Foreskin keratinocyte (primary cell): ENCODE results near the genes GPBAR1, CNOT9, WNT6 and ZFAND2B.

DNA sequence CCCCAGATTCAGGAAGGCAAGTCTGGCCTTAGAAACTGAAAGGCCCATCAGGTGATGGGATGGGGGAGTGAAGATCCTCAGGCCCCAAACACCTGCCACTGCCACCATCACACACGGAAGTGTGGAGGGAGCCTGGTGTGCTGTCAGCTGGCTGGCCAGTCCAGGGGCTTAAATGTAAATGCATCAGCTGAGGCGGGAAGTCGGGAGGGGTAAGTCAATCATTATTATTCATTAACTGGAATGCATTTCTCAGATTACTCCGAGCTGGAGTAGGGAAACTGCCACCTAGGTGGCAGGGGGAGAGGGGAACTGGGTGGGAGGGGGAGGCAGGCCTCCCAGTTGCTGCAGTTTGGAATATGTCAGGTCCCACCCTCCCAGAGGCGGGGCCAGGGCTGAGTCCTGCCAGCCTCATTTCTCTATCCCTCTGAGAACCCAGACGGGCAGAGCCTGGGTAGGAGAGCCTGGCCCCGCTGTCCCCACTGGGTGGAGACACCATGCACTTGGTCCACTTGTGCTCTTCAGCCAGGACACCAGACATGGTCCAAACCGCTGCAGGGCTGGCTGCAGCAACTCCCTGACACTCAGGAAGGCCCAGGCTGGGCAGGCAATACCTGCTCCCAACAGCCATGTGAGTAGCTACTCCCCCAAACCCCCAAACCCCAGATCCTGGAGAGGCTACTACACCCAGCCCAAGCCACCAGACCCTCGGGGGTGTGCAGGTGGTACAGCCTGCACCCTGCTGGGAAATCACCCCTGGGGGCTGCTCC, at the start of gene GPBAR1:
Gene GPBAR1 (plus strand): TSS at position 427 of the 767 bp plus-strand sequence.
- RAMPAGE, total RNA: no peak

GRCh38 chr2:218269405-218269970, 449 bp downstream of the AAMP start:
- RAMPAGE, total RNA: no peak

GRCh38 chr2:218278173-218278543, 7.8 kb downstream of the PNKD start:
- RAMPAGE, total RNA: no peak

- RAMPAGE, total RNA: no peak
These were observed 8.5 kb upstream of the CTDSP1 start for GRCh38 chr2:218391059-218391663.

GRCh38 chr2:218396797-218397210, 2.9 kb upstream of the CTDSP1 start:
- RAMPAGE, total RNA: no peak

- RAMPAGE, total RNA: start-site peak on the plus strand at chr2:218568825-218568927, 1,010 and 404 reads in 2 replicates
These were observed at the start of gene CNOT9 for GRCh38 chr2:218568399-218569080. Gene CNOT9, plus strand, starts transcription at chr2:218568839.

DNA sequence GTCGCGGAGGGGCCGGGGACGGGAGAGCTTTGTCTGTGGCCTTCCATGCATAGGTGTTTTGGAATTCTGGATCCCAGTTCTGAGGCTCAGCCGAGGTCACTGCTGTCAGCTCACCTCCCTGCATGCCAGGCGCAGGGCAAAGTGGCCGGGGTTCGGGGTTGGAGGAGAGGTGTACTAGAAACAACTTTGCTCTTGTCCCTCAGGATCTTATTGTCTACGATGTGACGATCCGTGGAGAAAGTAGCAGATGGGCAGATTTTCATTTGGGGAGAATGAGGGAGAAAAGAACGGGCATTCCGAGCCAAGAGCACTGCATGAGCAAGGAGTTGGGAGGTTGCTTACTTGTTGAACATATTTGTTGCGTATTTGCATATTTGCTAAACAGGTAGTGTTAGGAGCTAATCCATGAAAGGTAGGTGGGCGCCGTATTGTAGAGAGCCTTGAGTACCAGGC, 377 bp downstream of the BCS1L start:
- RAMPAGE, total RNA: no peak

DNA sequence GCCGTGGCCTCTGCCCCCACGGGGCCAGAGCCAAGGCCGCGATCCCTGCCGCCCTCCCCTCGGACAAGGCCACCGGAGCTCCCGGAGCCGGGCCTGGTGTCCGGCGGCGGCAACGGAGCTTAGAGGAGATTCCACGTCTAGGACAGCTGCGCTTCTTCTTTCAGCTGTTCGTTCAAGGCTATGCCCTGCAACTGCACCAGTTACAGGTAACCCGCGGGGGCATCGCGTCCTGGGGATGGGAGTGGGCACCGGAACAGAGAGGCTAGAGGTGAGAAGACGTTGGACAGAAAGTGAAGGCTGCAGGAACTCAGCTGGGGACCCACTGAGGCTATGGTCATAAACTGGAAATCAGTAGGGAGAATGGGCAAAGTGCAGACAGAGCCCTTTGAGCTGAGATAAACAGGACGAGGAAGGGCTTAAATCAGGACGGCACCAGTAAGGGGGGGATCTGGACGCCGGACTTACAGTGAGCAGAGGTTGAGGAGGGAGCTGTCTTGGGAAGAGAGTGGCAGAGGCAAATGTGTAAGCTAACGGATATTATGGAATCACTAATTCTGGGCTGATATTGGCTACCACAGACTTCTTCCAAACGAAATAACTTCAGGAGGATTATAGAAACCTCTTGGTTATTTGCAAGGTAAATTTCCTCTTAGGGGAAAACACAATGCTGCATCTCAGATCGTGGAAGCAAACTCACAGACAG, 436 bp downstream of the CYP27A1 start:
- RAMPAGE, total RNA: no peak

GRCh38 chr2:218812361-218813200, 30.6 kb downstream of the CYP27A1 start:
- RAMPAGE, total RNA: no peak

DNA sequence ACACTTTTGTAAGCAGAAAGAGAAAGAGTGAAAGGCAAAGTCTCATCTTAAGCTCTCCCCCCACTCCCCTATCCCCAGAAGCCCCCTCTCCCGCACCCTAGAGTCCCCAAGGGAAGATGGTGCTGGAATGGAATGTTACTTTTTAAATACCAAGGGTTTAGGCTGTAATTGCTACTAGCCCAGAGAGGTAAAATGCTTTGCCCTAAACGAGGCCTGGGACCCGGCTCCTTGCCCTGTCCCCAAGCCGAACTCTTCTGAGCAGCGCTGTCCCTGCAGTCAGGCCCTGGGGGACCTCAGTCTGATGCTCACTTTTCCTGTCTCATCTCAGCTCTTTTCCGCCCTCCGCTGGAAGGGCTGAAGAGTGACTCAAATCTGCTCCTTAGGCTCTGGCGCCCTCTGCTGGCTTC, 12.1 kb upstream of the WNT6 start:
- RAMPAGE, total RNA: no peak

DNA sequence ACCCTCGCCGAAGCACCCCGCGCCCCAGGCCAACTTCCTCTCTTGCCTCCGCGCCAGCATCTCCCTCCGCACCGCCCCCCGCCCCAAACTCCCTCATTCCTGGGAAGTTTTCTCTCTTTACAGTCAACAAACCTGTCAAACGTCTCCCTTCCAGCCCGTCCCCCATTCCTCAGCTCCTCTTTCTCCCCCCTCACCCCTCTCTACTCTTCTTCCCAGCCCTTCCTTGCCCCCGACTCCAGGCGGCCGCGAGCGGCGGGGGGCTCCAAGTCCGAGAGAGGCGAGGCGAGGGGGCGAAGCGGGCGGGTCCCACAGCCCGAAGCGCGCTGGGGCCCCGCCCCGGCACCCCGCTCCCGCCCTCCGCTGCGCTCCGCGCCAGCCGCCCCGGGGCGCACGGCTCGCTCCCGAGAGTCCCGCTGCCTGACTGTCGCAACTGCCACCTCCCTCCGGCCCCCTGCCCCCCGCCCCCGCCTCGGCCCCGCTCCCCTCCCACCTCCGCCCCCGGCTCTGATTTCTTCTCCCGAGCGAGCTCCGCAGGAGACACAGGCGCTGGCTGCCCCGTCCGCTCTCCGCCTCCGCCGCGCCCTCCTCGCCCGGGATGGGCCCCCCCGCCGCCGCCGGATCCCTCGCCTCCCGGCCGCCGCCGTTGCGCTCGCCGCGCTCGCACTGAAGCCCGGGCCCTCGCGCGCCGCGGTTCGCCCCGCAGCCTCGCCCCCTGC, at the start of gene WNT6:
Gene WNT6 (plus strand): TSS at position 512 of the 716 bp plus-strand sequence.
- RAMPAGE, total RNA: no peak

GRCh38 chr2:218963851-218964549, 4.5 kb downstream of the CDK5R2 start:
- RAMPAGE, total RNA: no peak

- RAMPAGE, total RNA: start-site peak on the plus strand at chr2:219206793-219206827, 61 and 46 reads in 2 replicates
These were observed at the start of gene ZFAND2B for GRCh38 chr2:219206612-219207600. Gene ZFAND2B, plus strand, starts transcription at chr2:219206782.

GRCh38 chr2:219222125-219222455, 3.3 kb upstream of the ABCB6 start:
- RAMPAGE, total RNA: no peak

- RAMPAGE, total RNA: no peak
These were observed 5.2 kb upstream of the ABCB6 start for GRCh38 chr2:219223876-219224522.

- RAMPAGE, total RNA: no peak
These were observed 3.3 kb downstream of the STK16 start for GRCh38 chr2:219248482-219249063.

- RAMPAGE, total RNA: no peak
These were observed 588 bp downstream of the DNAJB2 start for GRCh38 chr2:219279582-219280326.

DNA sequence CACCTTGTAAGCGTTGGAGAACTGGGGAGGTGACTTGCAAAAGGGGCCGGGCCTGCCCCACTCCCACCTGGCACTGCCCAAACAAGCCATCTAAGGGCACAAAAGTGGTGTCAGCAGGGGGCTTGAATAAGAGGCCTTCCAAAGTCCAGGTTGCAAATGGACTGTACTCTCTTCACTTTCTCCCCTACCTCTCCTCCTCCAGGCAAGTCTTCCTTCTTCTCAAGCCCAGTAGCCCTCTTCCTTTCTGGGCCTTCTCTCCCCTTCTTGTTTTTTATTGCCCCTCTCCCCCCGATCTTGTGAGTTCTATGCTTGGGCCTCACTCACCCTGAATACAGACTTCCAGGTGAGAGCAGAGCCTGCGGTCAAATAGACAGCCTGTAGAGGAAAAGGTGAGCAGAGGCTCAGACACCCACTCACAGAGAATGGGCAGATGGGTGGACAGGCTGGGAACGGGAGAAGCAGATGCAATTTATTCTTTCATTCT, 1.7 kb downstream of the PTPRN start:
- RAMPAGE, total RNA: no peak

GRCh38 chr2:219386806-219387202, 908 bp downstream of the DNPEP start:
- RAMPAGE, total RNA: no peak

DNA sequence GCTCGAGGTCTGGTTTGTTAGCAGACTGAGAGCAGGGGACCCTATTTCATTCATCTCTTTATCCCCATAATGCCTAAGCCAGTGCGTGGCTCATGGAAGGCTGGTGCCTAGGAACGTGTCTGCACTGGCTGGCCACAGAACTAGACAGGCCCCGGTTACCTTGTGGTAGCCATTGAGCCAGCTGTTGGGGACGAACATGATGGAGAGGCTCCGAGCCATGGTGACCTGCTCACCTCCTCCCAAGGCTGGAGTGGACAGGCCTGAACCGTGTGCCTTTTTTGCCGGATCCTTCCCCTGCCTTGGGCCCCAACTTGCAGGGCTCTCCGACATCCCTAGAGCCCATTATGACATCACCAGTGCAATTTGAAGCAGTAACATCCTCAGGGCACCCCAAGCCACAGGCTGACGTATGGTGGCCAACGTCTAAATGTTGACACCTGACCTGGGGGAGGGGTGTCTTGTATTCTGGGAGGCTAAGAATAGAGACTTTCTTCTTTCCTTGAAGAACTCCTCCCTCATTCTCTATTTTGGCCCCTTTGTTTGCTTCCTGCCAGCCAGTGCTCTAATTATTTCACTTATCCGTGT, 12.1 kb upstream of the DNPEP start:
- RAMPAGE, total RNA: no peak